Endometrial microvascular endothelial cells (primary cell): ENCODE measurements around a stretch of chr13.

- RAMPAGE, long total RNA: no peak
Measured at GRCh38 chr13:77860652-77861189, 57.9 kb downstream of the EDNRB start.

- RAMPAGE, long total RNA: no peak
Measured at GRCh38 chr13:77980274-77980768, 61.7 kb upstream of the EDNRB start.

DNA sequence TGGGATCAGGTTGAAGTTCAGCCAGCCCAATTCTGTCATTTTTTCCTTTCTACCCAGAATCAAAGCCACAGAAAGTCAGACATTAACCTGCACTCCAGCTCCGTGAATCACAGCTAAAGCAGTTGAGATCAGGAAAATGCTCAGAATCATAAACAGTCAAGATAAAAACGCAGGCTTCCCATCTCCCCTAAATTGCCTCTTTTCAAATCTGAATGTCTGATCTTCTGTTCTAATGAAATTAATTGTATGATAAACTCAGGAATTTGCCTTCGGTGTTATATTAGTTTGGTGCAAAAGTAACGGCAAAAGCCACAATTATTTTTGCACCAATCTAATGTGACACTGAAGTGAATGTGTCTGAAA lies 208.9 kb upstream of the OBI1 start:
- RAMPAGE, long total RNA: no peak

GRCh38 chr13:80010849-80011369 lies 330.0 kb downstream of the SPRY2 start:
- RAMPAGE, long total RNA: no peak

DNA sequence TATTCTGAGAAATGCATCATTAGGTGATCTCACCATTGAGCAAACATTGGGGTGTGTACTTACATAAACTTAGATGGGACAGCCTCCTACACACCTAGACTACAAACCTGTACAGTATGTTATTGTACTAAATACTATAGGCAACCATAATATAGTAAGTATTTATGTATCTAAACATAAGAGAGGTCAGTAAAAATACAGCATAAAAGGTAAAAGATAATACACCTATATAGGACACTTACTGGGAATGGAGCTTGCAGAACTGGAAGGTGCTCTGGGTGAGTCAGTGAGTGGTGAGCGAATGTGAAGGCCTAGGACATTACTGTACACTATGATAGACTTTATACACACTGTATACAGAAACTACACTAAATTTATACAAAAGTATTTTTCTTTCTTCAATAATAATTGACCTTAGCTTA lies 254.5 kb downstream of the SPRY2 start:
- RAMPAGE, long total RNA: no peak

DNA sequence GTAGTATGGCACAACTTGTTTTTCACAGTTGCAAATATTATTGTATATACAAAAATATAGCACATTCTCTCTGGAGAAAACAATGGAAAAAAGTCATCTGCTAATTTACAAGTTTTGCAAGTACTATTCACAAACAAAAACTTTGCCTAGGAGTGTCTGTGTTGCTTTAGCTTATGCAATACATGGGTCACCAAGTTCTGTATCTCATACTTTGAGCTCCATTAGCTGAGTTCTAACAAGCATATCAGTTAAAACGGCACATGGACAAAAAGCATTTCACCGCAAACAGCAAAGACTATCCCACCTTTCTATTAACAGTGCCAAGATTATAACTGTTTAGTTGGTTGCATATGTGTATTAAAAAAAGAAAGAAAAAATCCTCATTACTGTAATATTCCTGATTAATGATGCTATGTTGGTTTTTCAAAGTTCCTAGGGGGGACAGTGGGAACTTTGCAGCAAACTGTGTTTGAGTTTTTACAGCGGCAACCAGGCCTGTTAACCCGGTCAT lies 4.5 kb downstream of the SPRY2 start:
- RAMPAGE, long total RNA: no peak

- RAMPAGE, long total RNA: no peak
Measured at GRCh38 chr13:80337519-80338094, 3.3 kb downstream of the SPRY2 start.

GRCh38 chr13:80359785-80360304 lies 18.9 kb upstream of the SPRY2 start:
- RAMPAGE, long total RNA: no peak

GRCh38 chr13:80823432-80823982 lies 482.6 kb upstream of the SPRY2 start:
- RAMPAGE, long total RNA: no peak

DNA sequence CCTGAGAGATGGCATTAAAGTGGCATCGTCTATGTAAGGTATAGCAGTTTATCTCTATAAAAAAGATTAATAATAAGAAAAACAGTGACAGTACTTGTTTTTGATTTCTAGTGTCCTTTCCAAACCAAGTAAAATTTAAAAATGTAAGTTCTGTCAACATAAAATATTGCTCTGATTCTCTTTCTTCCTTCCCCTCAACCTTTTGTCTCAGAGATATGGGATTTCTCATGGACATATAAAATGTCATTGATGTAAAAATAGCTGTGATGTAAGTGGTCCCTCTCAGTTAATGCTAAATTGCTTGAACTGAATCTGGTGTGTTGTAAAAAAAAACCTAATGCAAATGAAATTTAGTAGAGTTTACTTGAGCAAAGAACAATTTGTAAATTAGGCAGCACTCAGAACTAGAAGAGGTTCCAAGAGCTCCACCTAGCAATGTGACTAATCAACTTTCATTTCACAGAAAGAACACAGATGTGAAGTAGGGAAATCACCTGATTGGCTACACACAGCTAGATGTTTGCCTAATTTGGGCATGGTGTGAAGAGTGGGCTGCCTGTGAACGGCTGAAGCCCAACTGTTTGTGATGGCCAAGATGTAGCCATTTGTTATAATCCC lies 724.6 kb upstream of the SLITRK5 start:
- RAMPAGE, long total RNA: no peak

- RAMPAGE, long total RNA: no peak
Measured at GRCh38 chr13:89650635-89650834, 1747.9 kb upstream of the GPC5 start.

DNA sequence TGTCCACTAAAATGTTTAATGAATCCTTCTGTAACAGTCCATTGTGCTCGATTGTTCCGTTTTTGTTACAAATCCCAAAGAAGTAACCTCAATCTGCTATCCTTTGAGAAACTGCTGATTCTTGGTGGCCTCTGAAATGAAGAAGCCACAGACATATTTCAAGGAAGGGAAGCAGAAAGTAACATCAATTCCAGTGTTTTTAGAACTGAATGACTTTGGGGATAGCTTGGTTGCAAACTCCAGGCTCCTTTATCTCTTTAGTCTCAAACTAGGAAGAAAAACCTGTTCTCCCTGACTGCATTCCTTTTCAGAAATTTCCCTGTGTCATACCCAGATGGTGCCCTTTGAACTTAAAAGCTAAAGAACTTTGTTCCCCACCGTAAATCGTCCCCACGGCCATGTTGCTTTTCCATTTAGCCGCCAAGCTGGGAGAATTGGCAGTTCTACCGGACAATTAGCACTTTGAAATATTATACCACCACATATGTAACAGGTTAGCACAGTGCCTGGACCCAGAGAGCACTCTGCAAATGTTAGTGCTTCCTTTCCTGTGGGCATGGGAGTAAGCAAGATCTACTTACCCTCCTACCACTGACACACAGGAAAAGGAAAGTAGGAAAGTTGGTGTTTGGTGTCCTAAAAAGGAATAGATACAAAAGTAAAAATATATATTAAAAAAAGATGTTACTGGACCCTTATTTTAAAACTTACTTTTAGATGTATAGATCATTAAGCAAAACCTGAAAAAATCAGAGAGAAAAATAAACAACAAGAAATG lies 242.9 kb upstream of the GPC5 start:
- RAMPAGE, long total RNA: no peak

DNA sequence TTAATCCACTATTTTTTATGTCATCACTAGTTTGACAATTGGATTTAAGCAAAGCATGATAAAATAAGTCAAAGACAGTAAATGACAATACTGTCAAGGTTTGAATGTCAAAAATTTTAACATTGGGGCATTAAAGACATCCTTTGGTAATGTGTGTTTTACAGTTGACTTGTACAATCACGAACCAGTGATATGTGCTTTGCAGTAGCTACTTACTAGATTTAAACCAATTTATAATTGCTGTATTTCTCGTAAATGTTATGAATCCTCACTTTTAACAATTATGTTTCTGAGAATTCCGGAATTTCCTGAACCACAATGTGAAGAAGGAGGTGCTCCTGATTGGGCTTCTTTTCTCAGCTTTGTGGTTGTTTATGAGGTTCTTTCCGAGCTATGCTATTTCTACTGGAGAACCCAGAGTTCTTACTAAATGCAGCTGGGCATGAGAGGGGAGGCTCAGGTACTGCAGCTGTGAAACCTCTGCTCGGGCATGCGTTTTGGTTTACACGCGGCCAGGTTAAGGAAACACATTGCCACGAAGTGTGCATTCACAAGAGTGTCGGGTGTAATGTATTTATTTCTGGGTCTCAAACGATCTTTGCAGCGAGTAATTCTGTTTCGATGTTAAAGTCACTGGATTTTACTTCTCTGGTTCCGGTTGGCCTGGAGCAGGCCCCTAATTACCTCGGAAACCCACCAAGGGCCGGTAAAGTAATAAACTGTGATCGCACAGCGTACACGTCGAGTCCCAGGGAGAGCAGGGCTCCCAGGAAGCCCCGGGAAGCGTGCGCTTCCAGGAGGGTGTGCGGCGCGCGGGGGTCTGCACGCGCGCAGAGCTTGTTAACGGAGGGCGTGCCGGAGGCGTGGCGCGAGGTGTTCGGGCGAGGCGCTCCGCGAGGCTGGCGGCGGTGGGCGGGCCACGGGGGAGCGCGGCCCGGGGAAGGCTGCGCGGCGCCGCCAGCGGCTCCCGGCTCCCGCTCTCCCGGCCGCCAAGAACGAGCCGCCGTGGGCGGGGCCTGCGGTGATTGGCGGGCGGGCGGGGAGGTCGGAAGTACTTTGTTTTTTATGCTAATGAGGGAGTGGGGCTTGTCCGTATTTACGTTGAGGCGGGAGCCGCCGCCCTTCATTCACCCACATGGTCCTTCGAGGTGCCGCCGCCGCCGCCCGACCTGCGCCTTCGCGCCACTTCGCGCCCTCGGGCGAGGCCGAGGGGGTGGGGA lies 51.4 kb upstream of the GPC5 start:
- RAMPAGE, long total RNA: no peak

DNA sequence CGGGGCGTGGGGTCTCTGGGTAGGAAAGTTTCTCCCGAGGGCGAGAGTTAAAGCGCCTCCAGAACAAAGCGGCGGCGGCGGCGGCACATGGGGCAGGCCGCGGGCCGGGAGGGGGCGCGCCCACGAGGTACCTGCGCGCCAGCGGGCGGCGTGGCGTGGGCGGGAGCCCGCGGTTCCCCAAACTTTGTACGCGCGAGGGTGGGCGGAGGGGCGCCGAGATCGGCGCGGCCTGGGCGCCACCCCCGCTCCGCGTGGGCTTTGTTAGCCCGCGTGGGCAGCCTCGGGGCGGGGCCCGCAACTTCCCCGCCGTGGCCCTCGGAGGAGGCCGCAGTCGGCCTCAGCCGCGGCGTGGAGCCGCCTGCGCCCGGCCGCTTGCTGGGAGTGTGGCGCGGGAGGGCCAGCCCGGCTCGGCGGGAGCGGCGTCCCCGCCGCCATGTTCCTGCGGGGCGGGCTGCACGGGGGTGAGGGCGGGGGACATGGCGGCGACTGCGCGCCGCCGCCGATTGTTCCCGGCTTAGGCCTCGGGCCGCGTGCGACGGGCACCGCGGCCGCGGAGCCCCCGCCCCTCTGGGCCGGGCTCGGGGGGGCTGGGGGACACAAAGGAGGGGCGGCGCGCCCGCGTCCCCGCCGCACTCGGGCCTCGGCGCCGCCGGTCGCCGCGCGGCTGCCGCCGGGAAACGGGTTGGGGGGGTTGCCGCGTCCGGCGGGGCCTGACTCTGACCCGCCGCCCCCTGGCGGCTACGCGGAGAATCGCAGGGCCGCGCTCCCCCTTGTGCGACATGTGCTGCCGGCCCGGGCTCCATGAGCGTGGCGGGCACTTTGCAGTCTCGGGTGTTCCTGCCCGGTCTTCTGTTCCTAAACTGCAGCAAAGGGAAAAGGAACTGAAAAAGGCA lies 49.8 kb upstream of the GPC5 start:
- RAMPAGE, long total RNA: no peak

DNA sequence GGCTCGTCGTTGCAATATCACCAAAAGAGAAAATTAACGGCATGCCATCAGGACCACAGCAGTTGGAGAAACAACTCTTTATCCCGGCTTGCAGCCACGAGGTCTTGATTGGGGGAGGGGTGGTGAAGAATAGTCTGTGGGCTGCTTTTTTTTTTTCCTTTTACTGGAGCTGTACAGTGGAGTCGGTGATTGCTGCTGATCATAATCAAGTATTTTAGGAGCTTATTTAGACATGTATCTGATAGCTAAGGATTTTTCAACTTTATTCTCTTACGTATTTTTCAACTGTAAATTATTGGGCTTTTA lies 49.2 kb upstream of the GPC5 start:
- RAMPAGE, long total RNA: no peak

DNA sequence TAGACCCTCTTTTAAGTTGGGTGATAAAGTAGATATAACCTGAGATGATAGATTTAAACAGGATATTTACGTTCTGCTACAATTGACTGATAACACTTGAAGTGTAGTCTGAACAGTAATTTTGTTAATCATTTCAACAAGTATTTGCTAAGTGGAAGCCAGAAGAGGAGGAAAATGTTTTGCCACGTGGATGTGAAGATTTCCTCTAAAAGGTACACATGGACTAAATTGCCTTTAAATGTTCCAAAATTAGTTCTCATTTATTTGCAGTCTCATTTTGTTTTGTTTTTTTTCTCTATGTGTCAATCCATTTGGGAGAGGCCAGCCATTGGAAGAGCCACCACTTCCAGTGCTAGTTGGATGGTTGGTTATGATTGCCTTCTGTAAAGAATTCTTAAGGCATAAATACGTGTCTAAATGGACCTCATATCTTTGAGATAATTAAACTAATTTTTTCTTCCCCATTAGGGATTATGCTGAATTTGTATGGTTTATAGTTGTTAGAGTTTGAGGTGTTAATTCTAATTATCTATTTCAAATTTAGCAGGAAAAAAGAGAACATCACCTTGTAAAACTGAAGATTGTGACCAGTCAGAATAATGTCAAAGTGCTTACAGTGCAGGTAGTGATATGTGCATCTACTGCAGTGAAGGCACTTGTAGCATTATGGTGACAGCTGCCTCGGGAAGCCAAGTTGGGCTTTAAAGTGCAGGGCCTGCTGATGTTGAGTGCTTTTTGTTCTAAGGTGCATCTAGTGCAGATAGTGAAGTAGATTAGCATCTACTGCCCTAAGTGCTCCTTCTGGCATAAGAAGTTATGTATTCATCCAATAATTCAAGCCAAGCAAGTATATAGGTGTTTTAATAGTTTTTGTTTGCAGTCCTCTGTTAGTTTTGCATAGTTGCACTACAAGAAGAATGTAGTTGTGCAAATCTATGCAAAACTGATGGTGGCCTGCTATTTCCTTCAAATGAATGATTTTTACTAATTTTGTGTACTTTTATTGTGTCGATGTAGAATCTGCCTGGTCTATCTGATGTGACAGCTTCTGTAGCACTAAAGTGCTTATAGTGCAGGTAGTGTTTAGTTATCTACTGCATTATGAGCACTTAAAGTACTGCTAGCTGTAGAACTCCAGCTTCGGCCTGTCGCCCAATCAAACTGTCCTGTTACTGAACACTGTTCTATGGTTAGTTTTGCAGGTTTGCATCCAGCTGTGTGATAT lies 48.0 kb upstream of the GPC5 start:
- RAMPAGE, long total RNA: no peak

DNA sequence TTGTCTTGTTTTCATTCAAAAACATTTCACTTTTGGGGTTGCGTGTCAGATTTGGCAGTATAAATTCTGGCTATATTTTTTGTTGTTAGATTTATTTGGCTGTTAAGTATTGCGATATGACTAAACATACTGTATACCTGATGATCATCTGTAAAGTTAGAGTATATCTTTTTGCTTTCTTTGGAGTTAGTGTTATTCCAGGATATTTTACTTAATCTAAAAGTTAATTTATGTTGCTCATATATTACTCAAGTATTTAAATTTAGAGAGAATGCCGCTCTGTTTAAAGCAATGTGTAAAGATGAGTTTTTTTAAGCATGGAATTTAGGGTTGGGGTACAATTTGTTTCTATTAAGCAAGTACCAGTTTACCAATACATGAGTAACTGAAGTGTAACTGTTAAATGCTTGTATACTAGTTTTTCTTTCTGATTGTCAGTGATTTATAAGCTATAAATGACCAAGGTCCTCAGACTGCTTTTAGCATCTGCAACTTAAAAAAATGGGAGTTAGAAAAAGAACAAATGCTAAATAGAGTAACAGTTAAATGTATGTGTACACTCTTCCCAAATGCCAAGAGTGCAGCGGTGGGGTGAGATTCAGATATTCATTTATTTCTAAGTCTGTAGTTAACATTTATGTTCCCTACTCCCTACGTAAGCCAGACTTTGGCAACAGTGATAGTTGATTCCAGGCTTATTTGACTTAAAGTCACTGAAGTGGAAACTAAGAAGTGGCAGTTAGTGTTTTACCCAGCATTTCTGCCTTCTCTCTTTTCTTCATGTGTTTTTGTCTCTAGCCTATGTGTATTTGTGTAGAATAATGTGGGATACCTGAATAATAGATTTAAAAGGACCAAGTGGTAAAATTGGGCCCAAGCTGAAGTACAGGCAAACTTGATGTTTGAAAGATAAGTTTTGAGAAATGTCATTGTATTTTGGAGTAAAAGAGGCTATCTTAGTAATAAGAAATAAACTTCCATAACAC lies 46.6 kb upstream of the GPC5 start:
- RAMPAGE, long total RNA: no peak

DNA sequence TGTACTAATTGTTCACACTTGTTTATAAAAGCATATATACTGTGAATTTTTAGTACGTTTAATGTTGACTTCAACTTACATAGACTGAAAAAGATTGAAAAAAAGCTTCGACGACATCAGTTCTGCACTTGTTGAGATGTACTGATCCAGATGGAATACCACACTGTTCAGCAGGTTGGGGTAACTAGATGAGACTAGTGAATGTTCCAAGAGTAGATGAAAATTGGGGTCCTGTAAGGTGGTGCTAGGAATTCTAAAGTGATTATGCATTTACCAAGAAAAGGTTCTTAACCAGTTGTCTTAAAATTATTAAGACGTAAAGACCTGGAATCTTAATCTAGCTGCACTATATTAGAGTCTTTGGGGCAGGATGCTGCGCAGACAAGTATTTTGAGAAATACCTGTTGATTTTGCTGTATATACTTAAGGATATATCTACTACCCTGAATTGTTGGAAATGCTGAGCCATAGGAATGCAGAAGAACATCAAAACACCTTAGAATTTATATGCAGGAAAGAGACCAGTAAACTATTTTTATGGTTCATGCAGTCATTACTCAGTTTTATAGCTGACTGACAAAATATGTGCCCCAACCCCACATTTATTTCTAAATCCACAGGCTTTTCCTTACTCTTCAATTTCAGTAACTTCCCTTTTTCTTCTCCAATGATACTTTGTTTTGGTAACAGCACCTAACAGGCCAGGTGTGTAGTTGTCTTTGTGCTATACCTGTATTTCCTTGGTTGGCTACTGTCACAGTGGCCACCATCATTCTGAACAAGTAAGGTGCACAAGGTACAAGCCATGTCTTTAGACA lies 42.4 kb upstream of the GPC5 start:
- RAMPAGE, long total RNA: no peak

DNA sequence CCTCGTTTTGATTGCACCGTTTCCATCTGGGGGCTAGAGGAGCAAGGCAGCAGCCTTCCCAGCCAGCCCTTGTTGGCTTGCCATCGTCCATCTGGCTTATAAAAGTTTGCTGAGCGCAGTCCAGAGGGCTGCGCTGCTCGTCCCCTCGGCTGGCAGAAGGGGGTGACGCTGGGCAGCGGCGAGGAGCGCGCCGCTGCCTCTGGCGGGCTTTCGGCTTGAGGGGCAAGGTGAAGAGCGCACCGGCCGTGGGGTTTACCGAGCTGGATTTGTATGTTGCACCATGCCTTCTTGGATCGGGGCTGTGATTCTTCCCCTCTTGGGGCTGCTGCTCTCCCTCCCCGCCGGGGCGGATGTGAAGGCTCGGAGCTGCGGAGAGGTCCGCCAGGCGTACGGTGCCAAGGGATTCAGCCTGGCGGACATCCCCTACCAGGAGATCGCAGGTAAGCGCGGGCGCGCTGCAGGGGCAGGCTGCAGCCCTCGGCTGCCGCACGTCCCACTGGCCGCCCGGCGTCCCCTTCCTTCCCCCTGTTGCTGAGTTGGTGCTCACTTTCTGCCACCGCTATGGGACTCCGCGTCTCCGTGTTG lies 662 bp downstream of the GPC6 start:
- RAMPAGE, long total RNA: no peak

- RAMPAGE, long total RNA: no peak
Measured at GRCh38 chr13:94119355-94119948, 360.0 kb downstream of the DCT start.